Metastatic Pancreatic Carcinoma in the Ovary (tissue), 1 donor: ENCODE measurements around the gene C19orf53.

GRCh38 chr19:13773778-13774944, at the start of gene C19orf53:
Gene C19orf53 (plus strand): TSS chr19:13774456.
- PRO-cap = unidirectional peak, plus-strand start at chr19:13774473; unidirectional peak, plus-strand start at chr19:13774511; unidirectional peak, minus-strand start at chr19:13774700

DNA sequence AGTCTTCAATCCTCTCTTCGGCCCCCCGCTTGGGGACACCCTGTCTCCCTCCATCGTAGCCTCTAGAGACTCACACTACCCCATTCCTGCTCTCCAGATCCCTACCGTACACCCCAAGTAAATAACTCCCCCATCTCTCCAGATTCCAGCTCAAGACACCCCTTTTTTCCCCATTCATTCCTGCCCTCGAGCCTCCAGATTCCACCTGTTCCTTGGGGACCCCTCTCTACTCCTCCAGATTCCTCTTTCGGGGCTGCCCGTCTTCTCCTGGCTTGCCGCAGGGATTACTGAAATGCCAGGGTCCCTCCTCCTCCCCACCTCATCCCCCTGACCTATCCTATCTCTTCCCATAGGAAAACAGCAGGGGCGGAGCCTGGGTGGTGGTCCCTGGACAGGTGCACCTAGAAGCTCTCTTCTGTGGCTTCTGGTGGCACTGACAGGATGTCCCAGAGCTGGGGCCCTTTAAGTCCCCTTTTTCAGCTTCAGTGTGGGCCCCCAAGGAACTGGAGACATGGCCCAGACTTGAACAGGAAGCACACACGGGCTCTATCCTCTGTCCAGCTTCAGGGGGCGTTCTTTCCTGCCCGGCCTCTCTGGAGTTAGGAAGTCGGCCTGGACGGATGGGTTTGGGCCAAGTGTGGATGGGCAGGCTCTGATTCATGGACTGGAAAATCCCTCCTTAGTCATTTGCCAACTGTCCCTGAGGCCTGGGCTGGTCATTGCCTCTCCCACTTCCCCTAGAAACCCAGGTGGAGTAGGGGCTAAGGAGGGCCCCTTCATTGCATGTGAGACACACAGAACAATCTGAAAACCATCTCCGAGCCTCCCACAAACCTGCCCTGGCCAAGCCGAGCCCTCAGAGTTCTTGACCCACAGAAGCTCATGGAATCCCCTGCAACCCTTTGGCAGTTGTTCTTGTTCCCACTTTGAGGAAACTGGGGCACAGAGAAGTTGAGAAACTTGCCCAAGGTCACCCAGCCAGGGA, 1.3 kb downstream of the ZSWIM4 start:
- PRO-cap = unidirectional peak, minus-strand start at position 601 of the sequence

GRCh38 chr19:13830001-13831046, 35.1 kb downstream of the ZSWIM4 start:
- PRO-cap = no peak

- PRO-cap = unidirectional peak, minus-strand start at chr19:13851269
Measured at GRCh38 chr19:13850739-13851825, 25.9 kb upstream of the NANOS3 start.

- PRO-cap = no peak
Measured at GRCh38 chr19:13993482-13994102, 12.5 kb downstream of the RFX1 start.

DNA sequence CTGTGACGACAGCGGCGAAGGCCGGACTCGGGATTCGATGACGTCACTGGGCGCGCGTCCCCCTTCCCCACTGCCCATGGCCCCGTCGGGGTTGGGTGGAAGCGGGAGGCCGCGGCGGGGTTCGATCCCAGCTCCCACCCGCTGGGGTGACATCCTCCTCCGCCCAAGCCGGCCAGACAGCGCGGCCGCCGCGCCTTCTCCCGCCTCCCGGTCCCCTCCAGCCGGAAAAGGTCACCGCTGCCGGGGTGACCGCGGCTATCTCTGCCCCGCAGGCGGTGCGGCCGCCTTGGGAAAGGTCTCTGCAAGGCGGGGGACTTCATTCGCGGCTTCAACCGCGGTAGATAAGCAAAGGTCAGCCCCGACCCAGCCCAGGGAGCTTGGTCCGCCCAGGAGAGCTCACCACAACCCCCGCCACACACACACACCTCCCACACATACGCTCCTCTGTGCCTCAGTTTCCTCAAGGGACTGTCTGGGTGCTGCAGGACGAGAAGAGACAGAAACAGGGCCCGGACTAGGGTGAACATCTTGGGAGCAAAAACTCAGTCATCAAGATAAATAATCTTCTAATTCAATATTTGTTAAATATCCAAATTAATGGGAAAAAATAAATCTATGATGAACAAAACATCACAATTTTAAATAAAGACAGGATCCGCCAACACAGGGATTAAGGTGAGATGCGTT, 892 bp upstream of the RFX1 start:
- PRO-cap = unidirectional peak, plus-strand start at position 91 of the sequence

GRCh38 chr19:14023539-14023982, 4.4 kb upstream of the RLN3 start:
- PRO-cap = no peak

- PRO-cap = no peak
Measured at GRCh38 chr19:14116718-14117437, 684 bp downstream of the PRKACA start.

GRCh38 chr19:14183413-14183759, 22.6 kb downstream of the ADGRL1 start:
- PRO-cap = no peak

DNA sequence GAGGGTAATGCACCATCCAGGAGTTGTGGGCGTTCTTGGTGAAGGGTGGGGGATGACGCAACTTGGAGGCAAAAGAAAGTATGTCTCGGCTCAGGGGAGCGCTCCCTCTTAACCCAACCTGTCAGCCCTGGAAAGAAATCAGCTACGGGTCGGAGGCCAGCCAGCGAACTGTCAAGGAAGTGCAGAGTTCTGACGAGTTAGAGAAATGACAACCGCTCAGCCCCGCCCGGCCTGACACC, 15.3 kb upstream of the ADGRL1 start:
- PRO-cap = no peak

- PRO-cap = no peak
Measured at GRCh38 chr19:14368075-14368642, 13.1 kb upstream of the ADGRE5 start.

- PRO-cap = no peak
Measured at GRCh38 chr19:14394311-14395199, 13.3 kb downstream of the ADGRE5 start.

DNA sequence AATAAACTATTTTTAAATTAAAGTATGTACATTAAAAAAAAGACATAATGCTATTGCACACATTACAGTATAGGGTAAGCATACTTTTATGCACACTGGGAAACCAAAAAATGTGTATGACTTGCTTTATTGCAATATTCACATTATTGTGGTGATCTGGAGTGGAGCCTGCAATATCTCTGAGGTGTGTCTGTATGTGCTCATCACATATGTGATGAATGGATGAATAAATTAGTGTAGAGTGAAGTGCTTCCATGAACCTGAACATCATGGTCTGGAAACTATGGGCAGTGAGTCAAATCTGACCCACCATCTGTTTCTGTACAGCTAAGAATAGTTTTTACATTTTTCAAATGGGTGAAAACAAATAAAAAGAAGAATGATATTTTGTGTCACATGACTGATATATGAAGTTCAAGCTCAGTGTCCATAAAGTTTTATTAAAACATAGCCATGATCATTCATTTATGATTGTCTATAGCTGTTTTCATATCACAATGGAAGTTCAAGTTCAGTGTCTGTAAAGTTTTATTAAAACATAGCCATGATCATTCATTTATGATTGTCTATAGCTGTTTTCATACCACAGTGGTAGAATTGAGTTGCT, 42.5 kb downstream of the ZNF333 start:
- PRO-cap = no peak

DNA sequence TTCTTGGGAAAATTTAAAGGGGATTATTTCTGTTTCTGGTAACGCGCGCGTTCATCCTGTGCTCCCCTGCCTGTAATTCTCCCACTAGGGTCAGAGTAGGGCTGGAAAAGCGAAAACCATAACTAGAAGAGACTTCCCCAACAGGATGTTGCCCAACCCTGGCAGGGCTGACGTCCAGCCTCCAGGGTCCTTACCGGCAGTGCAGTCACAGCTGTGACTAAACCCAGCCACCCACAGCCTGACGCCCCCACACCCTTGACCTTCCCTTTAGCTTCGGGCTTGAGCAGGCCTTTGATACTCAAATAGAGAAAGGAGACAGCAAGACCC, 6.3 kb upstream of the ADGRE2 start:
- PRO-cap = no peak

DNA sequence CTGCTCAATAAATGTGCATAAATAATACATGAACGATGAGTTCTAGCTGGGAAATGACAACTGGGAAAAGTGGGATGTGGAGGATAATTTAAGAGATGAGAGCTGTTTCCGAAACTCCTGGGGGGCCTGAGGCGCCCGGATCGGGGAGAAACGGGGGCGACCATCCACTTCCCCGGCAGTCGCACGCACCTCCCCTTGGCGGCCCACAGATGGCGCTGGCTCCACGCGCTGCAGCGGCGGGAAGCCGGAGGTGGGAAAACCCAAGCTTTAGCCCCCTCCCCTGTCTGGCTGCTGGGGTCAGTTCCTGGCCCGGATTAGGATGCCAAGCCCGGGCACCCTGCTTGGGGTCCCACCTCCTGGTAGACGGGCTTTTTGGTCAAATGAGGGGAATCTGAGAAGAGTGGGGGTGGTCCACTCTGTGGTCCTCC, 7.9 kb upstream of the ADGRE2 start:
- PRO-cap = no peak

DNA sequence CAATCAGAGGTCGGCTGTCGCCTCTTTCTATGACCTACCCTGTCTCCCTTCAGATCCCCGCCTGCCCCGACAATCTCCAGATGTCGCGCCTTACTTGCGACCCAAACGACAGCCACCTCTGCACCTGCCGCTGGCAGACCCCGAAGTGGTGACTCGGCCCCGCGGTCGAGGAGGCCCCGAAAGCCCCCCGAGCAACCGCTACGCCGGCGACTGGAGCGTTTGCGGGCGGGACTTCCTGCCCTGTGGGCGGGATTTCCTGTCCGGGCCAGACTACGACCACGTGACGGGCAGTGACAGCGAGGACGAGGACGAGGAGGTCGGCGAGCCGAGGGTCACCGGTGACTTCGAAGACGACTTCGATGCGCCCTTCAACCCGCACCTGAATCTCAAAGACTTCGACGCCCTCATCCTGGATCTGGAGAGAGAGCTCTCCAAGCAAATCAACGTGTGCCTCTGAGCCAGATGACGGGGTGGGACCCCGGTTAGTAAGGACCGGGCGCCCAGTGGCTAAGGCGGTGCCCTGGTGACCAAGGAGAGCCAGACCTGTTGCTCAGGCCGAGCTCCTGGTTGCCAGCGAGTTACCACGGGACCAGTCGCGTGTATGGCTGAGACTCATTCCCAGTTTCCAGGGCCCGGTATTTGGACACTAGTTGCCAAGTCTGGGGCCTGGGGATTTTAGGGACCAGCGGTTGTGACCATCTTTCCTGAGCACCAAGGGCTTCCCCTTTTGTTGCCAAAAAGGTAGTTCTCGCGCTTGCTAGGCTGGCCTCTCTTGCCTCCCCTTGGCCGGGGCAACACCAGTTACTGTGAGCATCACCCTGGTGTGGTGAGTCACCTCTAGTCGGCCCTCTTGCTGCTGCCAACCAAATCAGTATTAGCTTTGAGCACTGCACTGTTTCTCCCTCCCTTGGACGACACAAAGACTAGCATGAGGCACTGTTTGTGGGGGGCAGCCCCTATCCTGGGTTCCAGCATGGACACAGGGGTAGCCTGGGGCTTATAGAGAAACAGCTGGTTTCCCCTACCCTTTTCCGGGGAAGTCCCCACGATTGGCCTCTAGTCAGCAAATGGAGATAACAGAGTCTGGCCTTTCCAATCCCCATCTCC, 6.7 kb downstream of the SYDE1 start:
- PRO-cap = no peak

- PRO-cap = no peak
Measured at GRCh38 chr19:15239400-15240143, 7.3 kb upstream of the EPHX3 start.

- PRO-cap = no peak
Measured at GRCh38 chr19:15253508-15254345, 21.5 kb upstream of the EPHX3 start.

- PRO-cap = no peak
Measured at GRCh38 chr19:15258551-15259555, 26.6 kb upstream of the EPHX3 start.

DNA sequence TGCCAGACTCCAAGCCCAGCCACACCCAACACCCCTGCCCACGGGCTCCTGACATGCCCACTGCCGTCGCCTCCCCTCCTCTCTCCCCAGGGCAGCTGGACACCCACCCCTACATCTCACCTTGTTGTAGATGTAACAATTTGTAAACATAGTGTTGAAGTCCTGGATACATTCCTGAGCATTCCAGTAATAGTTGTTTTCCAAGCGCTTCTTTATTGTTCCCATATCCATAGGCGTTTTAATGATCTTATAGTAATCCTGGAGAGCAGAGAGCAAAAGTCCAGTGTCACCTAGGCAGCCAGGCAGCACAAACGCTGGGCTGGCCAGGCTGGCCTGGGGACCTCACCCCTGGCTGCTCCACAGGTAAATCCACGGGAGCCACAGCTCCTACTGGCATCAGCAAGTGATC, 36.5 kb upstream of the EPHX3 start:
- PRO-cap = no peak